HL-60 (cell line): ENCODE measurements around a stretch of chr10.

DNA sequence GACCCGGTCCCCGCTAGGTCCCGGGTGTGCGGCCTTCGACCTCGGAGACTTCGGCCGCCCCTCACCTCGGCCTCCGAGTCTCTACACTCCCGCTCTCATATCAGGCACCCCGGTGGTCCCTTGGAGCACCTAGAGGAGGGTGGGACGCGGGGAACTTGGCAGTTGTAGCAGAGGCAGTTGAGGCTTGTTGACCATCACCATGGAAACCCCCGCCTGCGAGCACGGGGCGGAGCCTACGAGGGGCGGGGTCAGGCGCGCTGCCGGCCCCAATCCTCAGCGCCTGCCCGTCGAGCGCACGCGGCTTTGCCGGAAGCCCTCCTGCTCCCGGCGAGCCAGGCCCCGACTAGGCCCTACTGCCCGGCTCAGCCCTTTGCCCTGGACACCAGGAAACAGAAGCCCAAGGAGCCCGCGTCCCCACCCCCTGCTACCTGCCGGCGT lies 305 bp downstream of the HNRNPF start:
- RRBS = 3% methylated on average over 22 of the region's 38 CpGs

DNA sequence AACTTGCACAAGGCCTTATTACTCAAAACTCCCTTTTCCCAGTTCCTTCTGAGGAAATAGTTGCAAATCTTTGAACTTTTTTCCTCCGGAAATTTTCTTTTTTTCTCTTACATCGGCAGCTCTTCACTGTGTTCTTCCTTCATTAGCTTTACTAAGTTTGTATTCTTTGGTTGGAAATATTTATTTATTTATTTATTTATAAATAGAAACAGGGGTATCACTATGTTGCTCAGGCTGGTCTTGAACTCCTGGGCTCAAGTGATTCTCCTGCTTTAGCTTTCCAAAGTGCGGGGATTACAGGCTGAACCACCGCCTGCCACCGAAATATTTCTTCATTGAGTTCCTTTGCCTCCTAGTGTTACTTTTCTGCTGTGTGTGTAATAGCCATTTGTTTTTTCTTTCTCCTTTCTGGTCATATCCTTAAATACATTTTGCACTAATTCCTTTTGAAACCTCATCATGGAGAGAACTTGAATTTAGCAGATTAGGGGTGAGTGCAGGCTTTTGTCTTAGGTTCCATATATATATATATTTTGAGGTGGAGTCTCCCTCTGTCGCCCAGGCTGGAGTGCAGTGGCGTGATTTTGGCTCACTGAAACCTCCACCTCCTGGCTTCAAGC lies 868 bp downstream of the ZNF487 start:
- RRBS = no CpG with 5 or more reads among the region's 7 CpGs

GRCh38 chr10:43759617-43760113 lies 111.0 kb upstream of the ZNF32 start:
- RRBS = no CpG with 5 or more reads among the region's 10 CpGs

DNA sequence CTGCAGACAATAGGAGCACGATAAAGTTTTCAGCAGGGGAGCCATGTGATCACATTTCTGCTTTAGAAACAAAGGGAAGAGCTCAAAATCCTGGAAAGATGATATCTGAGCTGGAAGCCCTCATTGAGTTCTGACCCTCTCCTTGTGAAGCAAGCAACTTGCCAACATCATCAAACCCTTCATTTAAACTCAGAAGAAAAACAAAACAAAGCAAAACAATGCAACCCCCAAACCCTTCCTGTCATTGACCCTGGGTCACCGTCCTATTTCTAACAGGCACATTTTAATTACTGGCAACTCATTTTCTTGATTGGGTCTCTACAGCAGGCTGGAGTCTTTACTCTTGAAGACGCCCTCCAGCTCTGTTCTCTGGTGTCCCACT lies 198.3 kb upstream of the ZNF32 start:
- RRBS = no CpG with 5 or more reads among the region's 3 CpGs

GRCh38 chr10:43878399-43879025 lies 229.8 kb upstream of the ZNF32 start:
- RRBS = 63% methylated on average over 4 of the region's 18 CpGs

GRCh38 chr10:43950972-43951171 lies 302.2 kb upstream of the ZNF32 start:
- RRBS = no CpG with 5 or more reads among the region's 1 CpG

DNA sequence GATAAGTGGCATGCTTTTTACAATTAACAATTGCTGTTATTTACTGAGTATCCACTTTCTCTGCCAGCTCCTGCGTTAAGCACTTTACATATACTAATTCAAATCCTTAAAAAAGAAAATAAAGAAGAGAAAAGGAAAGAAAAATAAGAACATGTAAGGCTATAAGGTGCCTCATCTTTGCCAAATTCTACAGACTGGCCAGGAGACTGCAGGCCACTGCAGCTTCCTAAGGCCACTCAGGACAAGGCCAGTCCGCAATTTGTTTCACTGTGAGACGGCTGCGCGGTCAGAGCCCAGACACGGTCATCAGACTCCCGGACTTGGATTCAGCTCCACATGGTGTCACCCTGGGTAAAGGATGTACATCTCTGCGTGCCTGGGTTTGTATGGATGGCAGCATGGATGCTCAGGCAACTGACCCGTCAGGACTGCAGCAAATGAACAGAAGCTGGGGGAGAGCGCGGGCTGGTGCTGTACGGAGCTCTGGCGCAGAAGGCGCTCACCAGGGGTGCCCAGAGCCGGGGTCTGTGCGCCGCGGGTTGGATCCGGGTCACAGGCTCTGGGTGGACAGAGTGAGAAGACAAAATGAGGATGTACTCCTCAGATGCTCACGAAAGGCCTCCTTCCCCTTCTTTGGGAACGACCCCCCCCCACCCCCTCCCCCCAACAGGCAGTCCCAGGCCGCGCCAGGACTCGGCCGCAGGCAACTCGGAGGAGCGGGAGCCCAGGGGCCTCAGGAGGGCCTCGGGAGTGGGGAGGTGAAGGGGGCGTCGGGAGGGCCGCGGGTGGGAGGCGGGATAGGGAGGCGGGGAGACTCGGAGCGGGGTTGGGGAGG lies 92.5 kb downstream of the CXCL12 start:
- RRBS = no CpG with 5 or more reads among the region's 36 CpGs

- RRBS = 52% methylated on average over 6 of the region's 76 CpGs
These were observed 74.0 kb downstream of the CXCL12 start for GRCh38 chr10:44310482-44311759.

GRCh38 chr10:44316192-44317282 lies 68.4 kb downstream of the CXCL12 start:
- RRBS = no CpG with 5 or more reads among the region's 18 CpGs

DNA sequence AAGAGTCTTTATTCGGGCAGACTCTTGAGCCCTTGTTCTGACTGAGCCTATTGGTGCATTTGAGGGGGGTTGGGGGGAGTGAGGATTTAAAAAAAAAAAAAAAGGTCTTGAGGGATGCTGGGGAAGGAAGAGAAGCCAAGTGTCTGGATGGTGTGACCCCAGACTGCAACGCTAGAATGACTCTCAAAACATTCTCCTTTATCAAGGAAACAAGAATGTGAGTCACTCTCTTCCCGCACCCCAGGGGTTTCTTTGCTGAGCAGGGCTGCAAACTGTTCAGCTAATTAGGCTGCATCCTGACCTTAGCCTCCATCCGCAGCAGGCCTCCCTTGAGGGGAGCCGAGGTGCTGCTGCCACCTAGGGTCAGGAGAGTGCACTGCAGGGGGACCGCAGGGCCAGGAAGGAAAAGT lies 53.5 kb upstream of the TMEM72 start:
- RRBS = no CpG with 5 or more reads among the region's 6 CpGs

- RRBS = no CpG with 5 or more reads among the region's 9 CpGs
These were observed 1.3 kb upstream of the RASSF4 start for GRCh38 chr10:44958013-44958895.

GRCh38 chr10:44968123-44968480 lies 8.5 kb downstream of the RASSF4 start:
- RRBS = no CpG with 5 or more reads among the region's 3 CpGs

DNA sequence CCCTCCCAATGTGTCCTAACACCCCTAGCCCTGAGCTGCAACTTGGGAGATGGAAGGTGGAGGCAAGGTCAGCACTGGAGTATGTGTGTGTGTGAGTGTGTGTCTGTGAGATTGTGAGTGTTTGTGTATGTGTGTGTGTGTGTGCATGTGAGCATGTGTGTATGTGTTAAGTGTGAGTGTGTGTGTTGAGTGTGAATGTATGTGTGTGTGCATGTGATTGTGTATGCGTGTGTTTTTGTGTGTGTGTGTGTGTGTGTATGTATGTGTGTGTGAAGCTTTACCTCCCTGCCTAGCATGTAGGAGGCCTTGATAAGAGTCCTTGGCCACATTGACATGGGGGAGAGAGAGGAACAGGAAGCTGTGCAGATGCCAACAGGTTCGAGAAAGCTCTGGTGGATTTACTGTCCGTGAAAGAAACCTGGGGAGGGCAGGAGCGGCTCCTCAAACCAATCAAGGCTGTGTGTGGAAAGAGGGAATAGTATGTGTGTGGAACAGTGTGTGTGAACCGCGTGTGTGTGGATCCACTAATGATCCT lies 9.3 kb downstream of the RASSF4 start:
- RRBS = no CpG with 5 or more reads among the region's 6 CpGs

GRCh38 chr10:44997924-44998722 lies 2.6 kb upstream of the ZNF22 start:
- RRBS = no CpG with 5 or more reads among the region's 7 CpGs

GRCh38 chr10:45470140-45470636 lies 65.0 kb downstream of the MARCHF8 start:
- RRBS = no CpG with 5 or more reads among the region's 6 CpGs

DNA sequence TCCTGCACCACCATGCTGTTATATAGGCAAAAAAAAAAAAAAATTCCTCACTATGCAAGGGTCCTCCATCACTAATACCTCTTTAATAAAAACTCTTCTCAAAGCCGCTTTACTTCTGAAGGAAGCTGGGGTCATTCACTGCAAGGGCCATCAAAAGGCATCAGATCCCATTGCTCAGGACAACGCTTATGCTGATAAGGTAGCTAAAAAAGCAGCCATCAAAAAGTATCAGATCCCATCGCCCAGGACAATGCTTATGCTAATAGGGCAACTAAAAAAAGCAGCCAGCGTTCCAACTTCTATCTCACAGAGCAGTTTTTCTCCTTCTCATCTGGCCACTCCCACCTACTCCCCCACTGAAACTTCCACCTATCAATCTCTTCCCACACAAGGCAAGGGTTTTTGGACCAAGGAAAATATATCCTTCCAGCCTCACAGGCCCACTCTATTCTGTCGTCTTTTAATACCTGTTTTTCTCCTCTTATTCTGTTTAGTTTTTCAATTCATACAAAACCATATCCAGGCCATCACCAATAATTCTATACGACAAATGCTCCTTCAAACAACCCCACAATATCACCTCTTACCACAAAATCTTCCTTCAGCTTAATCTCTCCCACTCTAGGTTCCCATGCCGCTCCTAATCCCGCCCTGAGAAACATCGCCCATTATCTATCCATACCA lies 39.9 kb upstream of the MARCHF8 start:
- RRBS = no CpG with 5 or more reads among the region's 9 CpGs

GRCh38 chr10:45673260-45673592 lies 654 bp upstream of the ZFAND4 start:
- RRBS = no CpG with 5 or more reads among the region's 8 CpGs

DNA sequence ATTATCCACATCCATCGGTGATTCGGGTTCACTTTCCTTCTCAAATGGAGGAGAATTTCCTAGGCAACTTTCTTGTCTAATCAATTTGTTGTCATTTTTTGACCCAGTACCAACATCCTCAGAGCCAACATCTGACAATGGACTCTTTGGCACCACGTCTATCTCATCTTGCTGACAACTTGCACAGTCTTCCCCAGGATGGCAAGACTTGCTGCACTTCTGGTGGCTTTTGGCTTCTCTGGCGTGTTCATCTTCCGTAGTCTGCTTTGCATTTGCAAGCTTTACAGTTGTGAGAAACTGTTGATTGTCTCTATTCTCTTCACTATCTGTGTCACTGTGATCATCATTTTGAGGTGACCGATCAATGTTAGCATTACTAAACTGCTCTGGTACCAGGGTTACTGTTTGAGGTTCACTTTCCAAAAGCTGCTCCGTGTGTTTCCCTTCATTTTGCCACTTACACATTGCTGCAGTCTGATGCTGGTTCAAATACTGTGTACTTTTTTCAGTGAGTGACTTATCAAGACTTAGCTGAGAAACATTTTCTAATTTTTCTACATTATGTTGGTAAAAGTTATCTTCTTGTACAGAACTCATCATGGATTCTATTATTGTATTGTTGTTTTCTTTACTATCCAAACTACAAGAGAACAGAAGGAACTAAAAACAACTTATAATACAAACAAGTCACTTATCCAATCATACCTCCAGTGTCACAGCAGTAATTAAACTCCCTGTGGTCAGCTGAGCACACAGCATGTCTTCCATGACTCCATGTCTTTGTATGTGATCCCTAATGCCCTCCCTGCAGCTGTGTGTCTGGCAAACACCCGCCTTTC lies 7.8 kb upstream of the TIMM23 start:
- RRBS = no CpG with 5 or more reads among the region's 8 CpGs

- RRBS = no CpG with 5 or more reads among the region's 8 CpGs
These were observed 20.0 kb downstream of the NCOA4 start for GRCh38 chr10:46009989-46011243.

DNA sequence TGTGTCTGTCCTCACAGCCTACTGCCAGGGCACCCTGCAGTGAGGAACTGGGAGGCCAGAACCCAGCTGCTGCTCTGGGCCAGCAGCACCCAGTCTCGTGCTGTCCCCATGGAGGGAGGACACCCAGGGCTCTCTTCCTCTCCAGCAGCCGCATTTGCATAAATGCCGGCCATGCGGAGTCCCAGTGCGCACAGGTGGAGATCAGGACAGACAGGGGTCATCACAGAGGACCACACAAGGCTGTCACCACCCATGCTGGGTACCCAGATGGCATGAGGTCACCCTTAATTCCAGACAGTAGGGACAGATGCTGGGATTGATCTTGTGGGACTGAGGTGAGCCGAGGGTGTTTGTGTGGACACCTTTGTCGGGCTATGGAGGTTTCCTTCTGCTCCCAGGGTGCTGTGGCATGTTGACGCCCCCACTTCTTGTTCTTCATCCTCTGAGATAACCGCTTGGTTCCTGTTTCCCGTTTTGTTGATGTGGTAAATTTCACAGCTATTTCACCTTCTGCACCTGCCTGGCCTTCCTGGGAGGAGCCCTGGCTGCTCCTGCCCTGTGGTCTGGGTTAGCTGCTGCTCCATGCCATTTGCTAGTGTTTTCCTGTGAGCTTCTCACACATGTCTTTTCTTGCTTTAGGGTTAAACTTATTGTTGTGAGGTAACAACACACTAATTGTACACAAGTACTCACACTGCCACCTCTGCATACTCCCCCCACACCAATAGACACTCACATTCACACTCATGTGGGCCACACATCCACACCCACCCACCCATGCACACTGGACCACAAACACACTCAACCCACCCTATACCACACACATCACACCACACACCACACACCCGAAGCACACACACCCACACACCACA lies 46.3 kb upstream of the MSMB start:
- RRBS = no CpG with 5 or more reads among the region's 11 CpGs